ENCODE data around the gene TFEB.

DNA sequence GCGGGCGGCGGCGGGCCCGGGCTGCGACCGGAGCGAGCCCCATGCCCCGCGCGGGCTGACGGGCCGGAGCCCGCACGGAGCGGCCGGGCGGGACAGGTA lies 440 bp downstream of the FOXP4 start:
- PRO-cap, result no peak
CAGE:
- cytosol, long polyA plus RNA, result no peak
- long polyA plus RNA, result no peak
- nucleus, long polyA plus RNA, result no peak

- PRO-cap, result no peak
CAGE:
- cytosol, long polyA plus RNA, result no peak
- long polyA plus RNA, result no peak
- nucleus, long polyA plus RNA, result no peak
Measured at GRCh38 chr6:41552902-41553291, 6.7 kb downstream of the FOXP4 start.

DNA sequence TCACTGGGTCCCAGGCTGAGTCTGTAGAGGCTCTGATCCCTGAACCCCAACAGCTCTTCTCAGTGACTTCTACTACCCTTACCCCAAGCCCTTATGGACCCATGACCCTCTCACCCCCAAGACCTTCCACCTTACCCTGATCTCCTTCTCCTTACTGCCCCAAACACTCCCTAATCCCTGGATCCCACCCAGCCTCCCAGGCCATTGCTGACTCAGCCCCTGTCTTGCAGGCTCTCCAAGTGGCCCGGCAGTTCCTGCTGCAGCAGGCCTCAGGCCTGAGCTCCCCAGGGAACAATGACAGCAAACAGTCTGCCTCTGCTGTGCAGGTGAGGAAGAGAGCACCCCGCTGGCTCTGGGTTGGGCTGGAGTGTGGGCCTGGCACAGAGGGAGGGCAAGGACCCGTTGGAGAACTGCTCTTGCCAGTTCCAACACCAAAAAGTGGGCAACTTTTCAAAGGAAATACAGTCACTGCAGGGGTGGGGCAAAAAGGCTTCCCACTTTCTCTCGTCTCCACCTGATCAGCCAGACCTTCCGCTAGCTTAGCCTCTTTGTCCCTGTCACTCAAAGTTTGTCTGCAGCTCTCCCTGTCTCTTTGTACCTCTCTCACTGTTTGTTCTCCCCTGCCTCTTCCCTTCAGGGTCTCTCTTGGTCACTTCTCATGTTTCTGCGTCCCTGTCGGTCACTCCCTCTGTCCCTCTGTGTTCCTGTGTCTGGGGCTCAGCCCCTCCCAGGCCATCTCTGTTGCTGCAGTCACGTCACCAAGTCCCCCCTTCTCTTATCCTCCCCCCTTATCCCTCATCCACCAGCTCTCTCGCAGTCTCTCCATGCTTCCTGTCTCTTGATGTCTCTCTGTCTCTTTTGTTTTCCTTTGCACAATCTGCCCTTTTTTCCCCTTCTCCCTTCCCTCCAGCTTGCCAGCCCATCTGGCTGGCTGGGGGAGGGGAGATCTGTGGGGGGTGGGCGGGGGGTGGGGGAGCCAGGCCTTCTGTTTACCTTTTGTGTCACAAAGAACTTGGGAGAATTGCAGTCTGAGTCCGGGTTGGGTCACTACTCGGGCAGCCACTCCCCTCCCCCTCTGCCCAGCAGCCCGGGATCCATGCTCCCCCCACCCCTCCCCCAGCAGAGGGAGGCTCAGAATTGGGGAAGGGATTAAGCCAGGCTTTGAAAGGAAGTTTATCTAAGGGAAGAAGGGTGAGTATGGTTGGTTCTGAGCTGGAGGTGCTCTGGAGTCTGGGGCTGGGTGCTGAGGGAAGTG lies 32.0 kb downstream of the FOXP4 start:
- PRO-cap, result no peak
CAGE:
- cytosol, long polyA plus RNA, result no peak
- long polyA plus RNA, result no peak
- nucleus, long polyA plus RNA, result no peak

GRCh38 chr6:41637292-41638068 lies 788 bp upstream of the MDFI start:
- PRO-cap, result no peak
CAGE:
- cytosol, long polyA plus RNA, result no peak
- long polyA plus RNA, result no peak
- nucleus, long polyA plus RNA, result no peak

- PRO-cap, result no peak
CAGE:
- cytosol, long polyA plus RNA, result no peak
- long polyA plus RNA, result no peak
- nucleus, long polyA plus RNA, result no peak
Measured at GRCh38 chr6:41655812-41656178, 17.5 kb downstream of the MDFI start.

GRCh38 chr6:41705506-41706597 lies 29.6 kb downstream of the TFEB start:
- PRO-cap, result no peak
CAGE:
- cytosol, long polyA plus RNA, result no peak
- long polyA plus RNA, result no peak
- nucleus, long polyA plus RNA, result no peak

DNA sequence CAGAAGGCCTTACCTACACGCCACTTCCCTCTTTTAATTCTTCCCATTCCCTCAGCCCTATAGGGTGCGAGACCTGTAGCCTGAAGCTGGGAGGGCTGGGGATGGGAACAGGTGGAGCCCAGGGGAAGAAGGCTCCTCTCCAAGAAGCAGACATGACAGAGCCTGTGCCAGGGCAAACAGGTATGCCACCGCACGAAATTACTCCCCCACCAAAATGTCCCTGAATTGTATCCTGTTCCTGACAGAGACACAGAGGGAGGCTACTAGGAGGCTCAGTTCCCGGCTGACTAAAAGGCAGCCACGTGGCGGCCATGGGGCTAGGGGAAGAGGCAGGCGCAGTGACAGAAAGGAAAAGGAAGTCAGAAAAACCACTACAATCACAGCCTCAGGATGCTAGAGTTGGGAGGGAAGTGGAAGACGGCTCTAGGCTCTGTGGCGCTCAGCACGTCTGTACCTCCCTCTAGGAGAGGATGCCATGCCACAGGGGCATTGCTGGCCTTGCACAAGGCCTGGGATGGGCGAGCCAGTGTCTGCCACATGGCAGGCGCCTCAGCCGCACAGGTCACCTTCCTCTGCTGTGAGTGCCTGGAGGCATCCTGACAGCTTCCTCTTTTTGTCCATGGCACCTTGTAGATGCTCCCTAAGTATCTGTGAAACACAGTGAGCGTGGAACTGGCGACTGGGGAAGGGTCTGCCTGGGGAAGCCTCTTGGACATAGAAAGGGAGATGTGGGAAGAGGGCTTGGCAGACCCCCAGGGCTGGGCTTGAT lies 27.7 kb downstream of the TFEB start:
- PRO-cap, result no peak
CAGE:
- cytosol, long polyA plus RNA, result no peak
- long polyA plus RNA, result no peak
- nucleus, long polyA plus RNA, result no peak

GRCh38 chr6:41733583-41734084 lies 1.8 kb downstream of the TFEB start:
- PRO-cap, result no peak
CAGE:
- cytosol, long polyA plus RNA, result no peak
- long polyA plus RNA, result no peak
- nucleus, long polyA plus RNA, result no peak

- PRO-cap, result unidirectional peak, minus-strand start at chr6:41735599
CAGE:
- cytosol, long polyA plus RNA, result no peak
- long polyA plus RNA, result no peak
- nucleus, long polyA plus RNA, result no peak
Measured at GRCh38 chr6:41735269-41735801, at the start of gene TFEB. Gene TFEB (minus strand): TSS chr6:41735608.

GRCh38 chr6:41741632-41742267 lies 5.4 kb downstream of the PGC start:
- PRO-cap, result no peak
CAGE:
- cytosol, long polyA plus RNA, result no peak
- long polyA plus RNA, result no peak
- nucleus, long polyA plus RNA, result no peak

- PRO-cap, result no peak
CAGE:
- cytosol, long polyA plus RNA, result no peak
- long polyA plus RNA, result no peak
- nucleus, long polyA plus RNA, result no peak
Measured at GRCh38 chr6:41791165-41792657, 4.2 kb downstream of the TOMM6 start.

- PRO-cap, result no peak
CAGE:
- cytosol, long polyA plus RNA, result no peak
- long polyA plus RNA, result no peak
- nucleus, long polyA plus RNA, result no peak
Measured at GRCh38 chr6:42009944-42010913, 40.1 kb upstream of the TAF8 start.

DNA sequence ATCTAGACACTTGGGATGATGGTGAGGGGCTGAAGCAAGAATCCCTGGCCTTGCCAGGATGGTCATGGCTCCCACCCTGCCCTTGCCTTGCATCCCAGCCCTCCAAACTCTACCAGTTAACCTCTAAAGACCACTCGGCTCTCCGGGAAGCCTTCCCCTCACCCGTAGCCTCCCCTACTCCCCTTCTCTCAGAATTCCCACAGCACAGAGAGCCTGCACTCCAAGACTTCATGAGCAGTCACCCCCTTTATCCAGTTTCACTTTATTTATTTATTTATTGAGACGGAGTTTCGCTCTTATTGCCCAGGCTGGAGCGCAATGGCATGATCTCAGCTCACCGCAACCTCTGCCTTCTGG lies 29.9 kb upstream of the TAF8 start:
- PRO-cap, result no peak
CAGE:
- cytosol, long polyA plus RNA, result no peak
- long polyA plus RNA, result no peak
- nucleus, long polyA plus RNA, result no peak

DNA sequence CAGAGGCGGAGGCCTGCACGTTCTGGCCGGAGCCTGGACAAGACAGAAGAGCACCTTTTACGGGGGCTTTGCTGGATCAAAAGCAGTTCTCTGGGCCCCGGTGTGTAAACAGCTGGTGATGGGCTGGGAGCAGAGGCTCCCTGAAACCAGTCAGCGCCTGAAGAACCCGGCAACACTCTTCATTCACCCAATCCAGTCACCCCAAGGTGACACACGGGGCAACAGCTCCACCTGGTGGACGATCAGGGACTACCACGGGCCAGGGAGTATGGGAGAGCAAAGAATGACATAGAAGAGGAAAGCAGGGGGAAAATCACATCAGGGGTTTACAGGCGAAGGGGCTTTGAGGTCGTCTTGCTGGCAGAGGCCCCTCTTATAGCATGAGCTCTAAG lies 6.2 kb upstream of the TAF8 start:
- PRO-cap, result no peak
CAGE:
- cytosol, long polyA plus RNA, result no peak
- long polyA plus RNA, result no peak
- nucleus, long polyA plus RNA, result no peak

GRCh38 chr6:42045395-42046494 lies 4.6 kb upstream of the TAF8 start:
- PRO-cap, result no peak
CAGE:
- cytosol, long polyA plus RNA, result no peak
- long polyA plus RNA, result no peak
- nucleus, long polyA plus RNA, result no peak

GRCh38 chr6:42068030-42068706 lies 17.8 kb downstream of the TAF8 start:
- PRO-cap, result no peak
CAGE:
- cytosol, long polyA plus RNA, result no peak
- long polyA plus RNA, result no peak
- nucleus, long polyA plus RNA, result no peak

DNA sequence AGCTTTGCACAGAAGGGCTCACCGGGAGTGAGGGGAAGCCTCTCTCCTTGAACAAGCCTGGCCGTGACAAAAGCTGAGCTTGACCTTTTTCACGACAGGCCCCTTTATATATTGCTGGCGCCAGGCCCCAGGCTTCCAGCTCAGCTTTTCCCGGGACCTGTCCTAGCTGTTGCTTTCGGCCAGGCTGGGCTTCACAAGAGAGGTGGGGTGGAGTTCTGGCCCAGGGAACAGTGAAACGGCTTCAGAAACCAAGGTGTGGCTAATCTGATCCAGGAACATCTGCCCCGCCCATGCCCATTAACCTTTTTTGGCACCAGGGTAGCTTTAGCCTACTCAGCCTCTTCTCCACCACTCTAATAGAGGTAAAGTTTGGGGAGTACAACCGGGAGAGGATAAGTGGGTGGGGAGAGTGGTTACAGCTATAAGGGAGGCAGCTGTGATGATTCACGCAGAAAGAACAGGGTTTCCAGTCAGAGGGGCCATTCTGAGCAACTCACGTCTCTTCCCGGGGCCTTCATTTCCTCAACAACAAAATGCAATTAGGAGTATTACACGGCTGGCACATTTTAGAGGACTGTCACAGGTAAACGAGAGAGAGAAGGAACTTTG lies 42.8 kb downstream of the C6orf132 start:
- PRO-cap, result no peak
CAGE:
- cytosol, long polyA plus RNA, result no peak
- long polyA plus RNA, result no peak
- nucleus, long polyA plus RNA, result no peak

- PRO-cap, result no peak
CAGE:
- cytosol, long polyA plus RNA, result no peak
- long polyA plus RNA, result no peak
- nucleus, long polyA plus RNA, result no peak
Measured at GRCh38 chr6:42103935-42105255, 38.0 kb downstream of the C6orf132 start.

DNA sequence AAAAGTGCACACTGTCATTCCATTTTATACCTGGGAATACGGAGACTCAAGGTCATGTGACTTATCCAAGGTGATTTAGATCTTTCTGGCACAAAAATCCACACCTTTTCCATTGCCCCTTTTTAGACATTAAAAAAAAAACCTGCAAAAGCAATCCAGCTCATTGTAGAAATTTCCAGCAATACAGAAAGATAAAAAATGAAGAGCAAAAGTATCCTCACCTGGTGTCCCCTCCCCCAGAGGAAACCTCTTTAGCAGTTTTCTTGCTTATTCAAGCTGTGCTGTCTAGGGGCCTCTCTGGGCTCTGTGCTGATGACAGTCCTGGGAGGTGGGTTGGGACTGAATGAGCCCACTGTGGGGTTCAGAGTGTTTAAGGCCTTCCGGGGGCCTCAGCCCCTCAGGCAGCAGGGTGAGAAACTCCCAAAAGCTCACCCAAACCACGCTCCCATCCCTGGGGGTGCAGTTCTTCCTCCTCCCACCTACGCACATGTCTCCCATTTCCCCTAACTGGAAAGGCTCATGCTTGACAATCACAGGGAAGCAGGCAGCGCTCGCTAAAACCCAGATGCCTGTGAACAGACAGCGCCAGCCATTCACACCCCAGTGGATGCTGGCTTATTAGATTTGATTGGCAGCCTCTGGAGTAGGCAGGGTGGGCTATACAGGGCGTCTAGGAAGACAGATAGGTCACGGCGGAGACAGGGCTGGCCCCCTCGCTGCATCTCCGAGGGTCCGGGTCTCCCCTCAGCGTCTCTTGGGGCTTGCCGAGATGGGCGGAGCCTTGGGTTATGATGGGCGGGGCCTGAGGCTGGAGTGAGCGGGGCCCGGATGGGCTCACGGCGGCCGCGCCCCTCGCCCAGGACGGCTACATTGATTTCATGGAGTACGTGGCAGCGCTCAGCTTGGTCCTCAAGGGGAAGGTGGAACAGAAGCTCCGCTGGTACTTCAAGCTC lies 4.5 kb downstream of the GUCA1A start:
- PRO-cap, result no peak
CAGE:
- cytosol, long polyA plus RNA, result no peak
- long polyA plus RNA, result no peak
- nucleus, long polyA plus RNA, result no peak

DNA sequence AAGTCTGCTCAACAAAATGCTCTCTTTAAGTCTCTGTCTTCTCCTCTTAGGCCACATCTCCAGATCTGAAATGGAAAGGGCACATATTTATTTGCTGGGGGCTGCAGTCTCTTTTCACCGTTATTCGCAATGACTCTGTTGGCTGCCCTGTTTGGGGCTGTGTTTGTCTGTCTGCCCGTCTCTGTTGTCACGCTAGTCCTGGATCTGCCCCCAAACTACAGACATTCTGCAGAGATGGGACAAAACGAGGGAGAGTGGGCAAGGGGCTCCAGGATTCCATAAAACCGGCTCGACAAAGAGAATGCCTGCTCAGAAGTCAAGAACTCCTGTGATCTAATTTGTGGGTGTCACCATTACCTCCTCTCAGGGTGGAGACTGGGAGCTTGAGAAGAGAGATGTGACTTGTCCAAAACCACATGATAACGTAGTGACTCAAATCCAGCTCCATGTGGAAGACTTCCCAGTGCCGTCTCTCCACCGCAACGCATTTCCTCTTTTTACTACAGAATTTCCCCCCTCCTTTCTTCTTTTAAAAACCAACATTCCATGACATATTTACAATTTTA lies 44.4 kb downstream of the TRERF1 start:
- PRO-cap, result no peak
CAGE:
- cytosol, long polyA plus RNA, result no peak
- long polyA plus RNA, result no peak
- nucleus, long polyA plus RNA, result no peak

Data from A549 (cell line).